LNCaP clone FGC (cell line): ENCODE results near the genes MDFI and TOMM6.

GRCh38 chr6:37829846-37830637, 10.5 kb downstream of the ZFAND3 start:
- RRBS, 2 experiments = no CpG with 5 or more reads among the region's 3 CpGs

GRCh38 chr6:38169747-38170855, 350.6 kb downstream of the ZFAND3 start:
- RRBS, 2 experiments = 28 to 33% methylated on average over 2 of the region's 31 CpGs

DNA sequence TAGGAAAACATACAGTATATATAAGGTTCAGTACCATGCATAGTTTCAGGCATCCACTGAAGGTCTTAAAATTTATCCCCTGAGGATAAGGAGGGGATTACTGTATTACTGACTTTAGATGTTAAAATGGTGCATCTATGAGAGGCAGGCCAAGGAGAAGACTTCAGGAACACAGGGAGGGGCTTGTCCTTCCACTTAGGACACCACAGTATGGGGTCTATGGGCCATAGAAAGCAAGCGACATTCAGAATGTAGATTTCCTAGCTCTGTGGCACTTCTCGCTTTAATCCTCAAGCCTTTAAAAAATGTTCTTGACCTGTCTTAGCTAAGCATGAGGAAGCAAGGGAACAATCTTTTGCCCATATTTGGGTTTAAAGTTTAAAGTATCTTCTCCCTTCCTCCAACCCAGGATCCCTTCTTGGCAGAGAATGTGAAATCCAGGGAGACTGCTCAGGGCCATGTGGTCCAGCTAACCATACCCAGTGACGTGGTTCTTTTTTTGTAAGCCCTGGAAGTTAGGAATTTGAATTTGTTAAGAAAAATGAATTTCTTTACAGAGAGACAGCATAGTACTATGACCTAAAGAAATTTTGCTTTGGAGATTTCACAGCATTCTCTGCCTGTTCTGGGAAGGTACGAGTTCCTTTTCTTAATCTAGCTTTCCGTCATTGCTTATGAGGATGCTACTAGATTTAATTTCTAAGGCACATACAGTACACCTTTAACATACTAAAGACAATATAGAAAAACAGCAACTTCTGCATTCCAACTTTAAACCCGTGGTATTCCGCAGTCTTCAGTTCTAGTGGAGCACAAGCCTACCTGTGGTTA, 289.9 kb downstream of the BTBD9 start:
- RRBS, 2 experiments = no CpG with 5 or more reads among the region's 7 CpGs

DNA sequence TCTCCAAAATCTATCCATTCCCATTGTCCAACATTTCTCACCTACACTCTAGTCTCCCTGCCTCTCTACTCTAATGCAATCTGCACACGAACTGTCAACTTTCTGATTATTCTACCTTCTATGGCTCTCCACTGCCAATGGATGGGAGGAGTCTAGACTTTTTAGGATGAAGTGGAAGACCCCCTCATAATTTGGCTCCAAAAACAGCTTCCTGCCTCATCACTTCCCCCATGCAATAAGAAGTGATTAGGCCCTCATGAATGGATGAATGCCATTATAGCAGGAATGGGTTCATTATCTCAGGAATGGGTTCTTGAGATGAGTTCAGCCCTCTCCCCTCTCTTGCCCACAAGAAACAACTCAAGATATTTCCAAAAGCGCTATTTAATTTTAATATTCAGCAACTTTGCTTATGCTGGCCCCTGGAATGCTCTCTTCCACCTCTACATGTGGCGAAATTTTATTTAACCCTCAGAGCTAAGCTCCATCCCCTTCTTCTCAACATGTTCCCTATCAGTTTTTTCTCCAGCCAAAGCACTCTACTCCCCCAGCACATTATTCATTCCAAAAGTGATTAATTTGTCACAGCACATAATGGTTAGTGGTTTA, 3.0 kb downstream of the BTBD9 start:
- RRBS, 2 experiments = no CpG with 5 or more reads among the region's 3 CpGs

DNA sequence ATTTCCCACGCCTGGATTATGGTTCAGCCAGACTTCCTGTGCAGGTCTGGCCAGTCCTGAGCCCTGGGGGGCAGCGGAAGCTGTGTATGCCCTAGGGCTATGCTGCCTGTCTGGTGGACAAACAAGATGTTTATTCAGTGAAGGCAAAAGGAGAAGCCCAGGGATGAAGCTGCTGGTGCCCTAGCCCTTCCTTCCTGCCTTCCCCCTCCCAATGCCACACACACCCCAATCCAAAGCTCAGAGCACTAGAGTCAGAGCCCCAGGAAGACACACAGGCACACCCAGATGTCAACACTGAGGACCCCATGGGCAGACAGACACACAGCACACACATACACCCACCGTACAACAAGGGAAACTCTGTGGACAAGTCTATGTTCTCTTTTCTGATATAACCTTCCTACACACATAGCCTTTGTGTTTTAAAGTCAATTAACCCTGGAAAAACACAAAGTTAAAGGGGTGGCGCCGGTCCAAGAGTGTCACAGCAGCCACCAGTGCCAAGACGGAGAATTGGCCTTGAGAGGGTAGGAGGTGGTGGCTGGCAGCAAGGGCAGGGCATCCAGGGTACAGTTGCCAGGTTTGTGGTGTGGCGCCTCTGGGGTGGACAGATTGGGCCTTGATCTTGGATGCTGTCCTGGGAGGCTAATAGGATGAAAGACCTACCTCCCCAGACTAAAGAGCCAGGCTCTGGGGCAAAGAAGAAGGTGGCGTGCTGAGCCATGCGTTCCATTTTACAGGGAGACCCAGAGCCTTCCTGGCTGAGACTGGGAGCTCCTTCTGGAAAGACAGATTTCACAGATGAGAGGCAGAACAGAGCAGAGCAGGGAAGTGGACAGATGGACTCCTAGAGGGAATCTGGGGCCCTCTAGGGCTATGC, 54.9 kb upstream of the SAYSD1 start:
- RRBS, 2 experiments = no CpG with 5 or more reads among the region's 9 CpGs

GRCh38 chr6:39231446-39232298, 2.4 kb upstream of the KCNK5 start:
- RRBS, 2 experiments = no CpG with 5 or more reads among the region's 9 CpGs

- RRBS, 2 experiments = no CpG with 5 or more reads among the region's 9 CpGs
Observed at GRCh38 chr6:39243859-39244225, 14.6 kb upstream of the KCNK5 start.

DNA sequence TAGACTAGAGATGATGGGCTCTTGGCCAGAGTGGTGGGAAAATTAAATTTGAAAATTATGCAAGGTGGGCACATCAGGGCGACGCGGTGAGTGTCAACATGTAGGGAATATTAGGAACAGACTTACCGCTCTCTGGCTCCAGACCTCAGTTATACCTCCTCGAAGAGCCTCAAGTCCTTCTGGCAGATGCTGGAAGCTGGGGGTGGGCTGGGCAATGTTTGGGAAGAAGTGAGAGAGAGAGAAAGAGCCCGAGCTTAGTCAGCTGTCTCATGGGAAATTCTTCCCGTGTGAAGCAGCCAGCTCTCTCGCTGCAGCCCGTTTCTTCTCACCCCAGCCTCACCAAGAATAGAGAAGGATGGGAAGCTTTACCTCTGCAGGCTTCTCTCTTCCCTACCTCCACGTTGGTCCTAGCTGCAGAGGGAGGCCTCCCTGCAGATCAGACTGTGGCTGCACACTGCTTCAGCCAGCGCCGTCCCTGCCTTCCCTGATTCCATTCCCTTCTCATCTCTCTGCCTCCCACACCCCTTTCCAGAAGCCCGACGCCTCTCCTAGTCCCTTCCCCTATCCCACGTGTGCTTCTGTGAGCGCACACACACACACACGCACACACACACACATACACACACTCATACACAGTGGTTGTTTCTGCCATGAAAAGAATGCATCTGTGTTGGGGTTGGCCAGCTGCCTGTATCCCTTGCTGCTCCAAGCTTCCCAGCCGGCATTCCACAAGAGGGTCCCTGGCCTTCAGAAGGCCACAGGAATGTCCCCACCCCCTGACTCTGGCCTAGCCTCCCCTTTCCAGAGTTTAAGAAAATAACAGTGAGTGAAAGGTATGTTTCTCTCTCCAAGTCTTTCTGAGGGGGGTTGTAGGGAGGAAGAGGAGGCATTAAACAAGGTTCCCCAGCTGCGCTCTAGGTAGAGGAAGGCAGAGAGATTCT, 51.9 kb downstream of the MOCS1 start:
- RRBS, 2 experiments = no CpG with 5 or more reads among the region's 19 CpGs

GRCh38 chr6:39932165-39932749, 2.0 kb downstream of the MOCS1 start:
- RRBS, 2 experiments = no CpG with 5 or more reads among the region's 7 CpGs

DNA sequence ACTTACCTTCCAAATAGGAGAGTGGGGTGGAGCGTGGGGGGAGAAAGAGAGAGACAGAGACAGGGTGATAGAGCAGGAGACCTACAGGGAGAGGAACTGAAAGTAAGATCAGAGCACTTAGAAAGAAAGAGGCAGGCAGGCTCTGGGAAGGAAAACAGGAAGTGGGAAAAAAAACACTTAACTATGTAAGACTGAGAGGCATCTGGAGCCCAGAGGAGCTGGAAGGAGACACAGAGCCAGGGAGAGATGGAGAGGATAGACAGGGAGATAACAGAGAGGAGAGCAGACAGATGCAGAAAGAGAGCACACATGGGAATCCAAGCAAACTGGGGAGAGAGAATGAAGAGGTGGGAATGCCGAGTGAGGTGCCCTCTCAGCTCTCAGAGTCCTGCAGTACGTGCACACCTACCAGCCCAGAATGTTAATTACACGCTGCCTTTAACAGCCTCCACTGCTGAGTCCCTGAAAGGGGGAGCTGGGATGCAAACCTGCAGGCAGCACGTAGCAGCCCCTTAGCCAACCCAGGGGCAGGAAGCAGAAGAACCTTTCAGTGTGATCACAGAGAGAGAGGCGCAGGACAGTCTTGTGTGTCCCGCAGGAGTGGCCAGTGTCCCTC, 132.6 kb upstream of the LRFN2 start:
- RRBS, 2 experiments = no CpG with 5 or more reads among the region's 7 CpGs

GRCh38 chr6:41071767-41072180, 382 bp downstream of the OARD1 start:
- RRBS, 2 experiments = no CpG with 5 or more reads among the region's 25 CpGs

DNA sequence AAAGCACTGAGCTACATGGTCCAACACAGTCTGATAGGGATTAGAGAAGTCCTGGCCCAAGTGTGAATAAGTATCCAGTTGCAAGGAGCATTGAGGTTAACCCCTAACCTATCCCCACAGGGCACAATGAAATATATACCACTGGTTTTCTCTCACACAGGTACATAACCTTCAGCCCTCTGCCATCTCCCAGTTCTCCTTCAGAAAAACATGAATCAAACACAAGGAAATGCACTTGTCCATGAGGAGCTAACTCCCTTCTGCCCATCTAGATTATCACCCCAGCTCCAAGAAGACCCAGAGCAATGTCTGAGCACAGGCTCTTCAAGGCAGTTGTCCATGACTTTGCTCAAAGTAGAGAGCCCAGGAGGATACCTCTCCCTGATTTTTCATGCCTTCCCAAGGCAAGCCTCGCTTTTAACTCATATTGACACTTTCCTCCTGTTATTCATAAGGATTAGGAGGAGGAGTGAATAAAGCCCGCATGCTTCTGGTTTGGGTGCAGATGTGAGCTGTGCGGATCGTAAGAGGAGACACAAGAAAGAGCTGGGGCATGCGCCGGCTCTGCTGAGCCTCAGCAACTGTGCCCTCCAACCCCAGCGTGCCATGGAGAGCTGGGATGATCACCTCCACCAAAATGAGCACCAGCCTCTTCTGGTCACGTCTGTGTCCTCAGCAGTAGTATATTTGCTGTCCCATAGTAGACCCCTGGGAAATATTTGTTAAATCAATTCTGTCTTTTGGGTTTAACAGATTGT, 806 bp downstream of the TREM1 start:
- RRBS, 2 experiments = no CpG with 5 or more reads among the region's 8 CpGs

- RRBS, 2 experiments = no CpG with 5 or more reads among the region's 22 CpGs
Observed at GRCh38 chr6:41536560-41537948, 9.1 kb upstream of the FOXP4 start.

GRCh38 chr6:41638069-41638942, at the start of gene MDFI:
TSS of gene MDFI (plus strand) at chr6:41638468.
- RRBS, 2 experiments = 69 to 75% methylated on average over 42 to 46 of the region's 82 CpGs

GRCh38 chr6:41683616-41684243, 45.5 kb downstream of the MDFI start:
- RRBS, 2 experiments = 3% methylated on average over 13 of the region's 32 CpGs

DNA sequence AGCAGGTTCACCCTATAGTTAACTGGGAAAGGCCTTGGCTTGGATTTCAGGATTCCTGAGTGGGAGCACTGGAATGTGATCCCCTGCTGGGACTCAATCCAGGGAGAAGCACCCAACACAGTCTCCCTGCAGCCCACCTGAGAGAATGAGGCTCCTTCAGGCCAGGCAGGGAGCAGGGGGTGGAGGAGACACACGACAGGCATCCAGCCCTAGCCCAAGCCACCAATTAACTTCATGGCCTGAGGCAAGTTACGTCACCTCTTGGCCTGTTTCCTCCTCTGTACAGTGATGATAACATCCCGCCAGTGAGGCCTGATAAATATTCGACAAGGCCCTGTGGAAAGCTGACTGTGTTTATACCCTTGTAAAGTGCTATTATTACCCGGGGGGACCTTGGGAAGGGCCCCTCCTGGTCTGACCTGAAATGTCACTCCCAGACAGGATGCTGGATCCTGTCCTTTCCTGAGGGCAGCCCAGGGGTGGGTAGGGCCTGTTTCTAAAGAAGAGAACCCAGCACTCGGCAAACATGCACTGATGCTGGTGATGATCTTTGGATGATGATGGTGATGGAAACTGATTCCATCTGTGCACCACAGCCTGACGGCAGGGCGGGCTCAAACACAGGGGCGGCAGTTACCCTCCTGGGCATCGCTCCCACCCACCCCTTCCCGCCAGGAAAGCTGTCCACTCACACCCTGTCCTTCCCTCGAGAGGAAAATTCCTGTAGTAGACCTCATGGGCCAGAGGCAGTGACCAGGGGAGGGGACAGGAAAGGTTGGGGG, 12.4 kb downstream of the FRS3 start:
- RRBS, 2 experiments = no CpG with 5 or more reads among the region's 12 CpGs

DNA sequence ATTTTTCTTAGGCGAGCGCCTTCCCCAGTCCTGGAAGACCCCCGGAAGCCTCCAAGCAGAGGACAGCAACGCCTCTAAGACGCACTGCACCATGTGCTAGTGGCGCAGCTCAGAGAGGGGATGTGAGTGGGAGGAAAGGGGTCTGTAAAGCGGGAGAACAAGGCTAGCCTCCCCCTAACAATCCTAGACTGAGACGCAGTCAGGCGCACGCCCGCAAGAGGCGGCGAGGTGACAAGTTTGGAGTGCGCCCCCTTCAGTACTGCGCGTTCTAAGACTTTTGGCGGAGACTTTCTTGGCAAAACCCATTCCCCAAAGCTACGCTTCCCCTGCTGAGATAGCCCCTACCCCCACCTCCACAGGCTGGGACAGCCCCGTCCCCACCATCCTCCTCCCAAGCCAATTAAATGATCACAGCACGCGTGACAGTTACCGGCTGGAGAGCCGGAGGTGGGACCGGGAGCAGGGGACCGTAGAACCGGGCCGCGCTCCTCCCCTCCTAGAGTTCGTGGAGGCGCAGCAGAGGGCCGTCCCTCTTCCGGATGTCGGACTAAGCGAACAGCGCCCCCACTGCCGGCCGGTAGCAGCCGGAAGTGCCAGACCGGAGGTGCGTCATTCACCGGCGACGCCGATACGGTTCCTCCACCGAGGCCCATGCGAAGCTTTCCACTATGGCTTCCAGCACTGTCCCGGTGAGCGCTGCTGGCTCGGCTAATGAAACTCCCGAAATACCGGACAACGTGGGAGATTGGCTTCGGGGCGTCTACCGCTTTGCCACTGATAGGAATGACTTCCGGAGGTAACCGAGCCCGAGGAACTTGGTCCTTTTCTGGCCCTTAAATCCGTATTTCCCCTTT, at the start of gene TOMM6:
Gene TOMM6 (plus strand): TSS at position 665 of the 854 bp plus-strand sequence.
- RRBS, 2 experiments = under 1 to 1% methylated on average over 21 of the region's 60 CpGs

DNA sequence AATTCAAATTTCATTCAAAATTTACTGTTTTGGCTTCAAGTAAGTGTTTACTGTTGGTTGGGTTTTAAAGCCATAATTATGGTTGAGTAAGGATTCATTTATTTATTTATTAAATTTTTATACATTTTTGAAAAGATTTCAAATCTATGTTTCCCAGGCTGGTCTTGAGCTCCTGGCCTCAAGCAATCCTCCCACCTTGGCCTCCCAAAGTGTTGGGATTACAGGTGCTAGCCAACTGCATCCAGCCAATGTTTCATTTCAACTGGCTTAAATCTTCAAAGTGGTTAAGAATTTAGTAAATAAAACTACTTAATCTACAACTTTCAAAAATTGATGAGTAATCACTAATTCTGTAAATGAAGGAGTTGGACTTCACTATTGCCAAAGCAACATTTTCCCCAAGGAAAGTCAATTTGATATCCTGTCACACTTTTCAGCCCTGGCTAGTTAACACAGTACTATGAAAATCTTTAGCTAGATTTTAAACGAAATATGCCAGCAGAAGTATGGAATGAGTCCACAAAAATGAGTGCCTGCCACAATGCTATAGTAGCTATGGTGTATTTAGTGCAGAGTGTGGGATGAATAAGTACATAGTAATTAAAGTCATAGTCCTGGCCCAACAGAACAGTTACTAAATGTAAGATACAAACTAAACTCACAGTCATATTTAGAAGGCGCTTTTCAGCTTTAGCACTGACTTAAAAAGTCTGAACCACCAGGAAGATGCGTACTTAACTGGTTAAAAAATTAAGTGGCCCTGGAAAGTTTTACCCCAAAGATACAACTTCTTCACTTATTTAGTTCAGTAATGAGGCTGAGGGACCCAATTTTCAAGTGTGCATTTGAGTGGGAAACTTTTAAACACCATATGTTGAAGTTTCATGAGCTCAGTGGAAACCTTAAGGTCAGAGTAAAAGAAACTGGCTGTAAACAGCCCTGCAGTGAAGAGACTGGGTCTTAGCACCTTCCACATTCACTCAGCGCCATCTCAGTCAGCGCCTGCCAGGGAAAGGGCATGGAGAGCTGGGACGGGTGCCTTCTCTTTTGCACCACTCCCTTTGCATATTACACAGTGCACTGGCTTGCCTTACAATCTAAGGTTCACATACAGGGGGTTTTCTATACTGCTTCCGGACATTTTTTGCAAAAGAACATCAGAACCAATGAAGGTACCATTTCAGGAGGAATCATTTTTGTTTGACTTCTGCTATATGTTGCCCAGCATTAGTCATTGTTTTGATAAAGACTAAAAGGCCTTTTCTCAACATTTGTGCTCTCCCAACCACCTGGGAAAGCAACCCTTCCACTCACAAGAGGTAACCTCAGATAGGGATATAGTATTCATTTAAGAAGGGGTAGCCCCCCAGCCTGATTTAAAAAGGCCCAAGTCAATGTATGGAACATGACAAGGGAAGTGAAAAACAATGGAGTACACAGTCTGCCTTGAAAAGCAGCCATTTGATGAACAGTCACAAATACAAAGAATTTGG, 4.2 kb downstream of the TOMM6 start:
- RRBS, 2 experiments = no CpG with 5 or more reads among the region's 7 CpGs

DNA sequence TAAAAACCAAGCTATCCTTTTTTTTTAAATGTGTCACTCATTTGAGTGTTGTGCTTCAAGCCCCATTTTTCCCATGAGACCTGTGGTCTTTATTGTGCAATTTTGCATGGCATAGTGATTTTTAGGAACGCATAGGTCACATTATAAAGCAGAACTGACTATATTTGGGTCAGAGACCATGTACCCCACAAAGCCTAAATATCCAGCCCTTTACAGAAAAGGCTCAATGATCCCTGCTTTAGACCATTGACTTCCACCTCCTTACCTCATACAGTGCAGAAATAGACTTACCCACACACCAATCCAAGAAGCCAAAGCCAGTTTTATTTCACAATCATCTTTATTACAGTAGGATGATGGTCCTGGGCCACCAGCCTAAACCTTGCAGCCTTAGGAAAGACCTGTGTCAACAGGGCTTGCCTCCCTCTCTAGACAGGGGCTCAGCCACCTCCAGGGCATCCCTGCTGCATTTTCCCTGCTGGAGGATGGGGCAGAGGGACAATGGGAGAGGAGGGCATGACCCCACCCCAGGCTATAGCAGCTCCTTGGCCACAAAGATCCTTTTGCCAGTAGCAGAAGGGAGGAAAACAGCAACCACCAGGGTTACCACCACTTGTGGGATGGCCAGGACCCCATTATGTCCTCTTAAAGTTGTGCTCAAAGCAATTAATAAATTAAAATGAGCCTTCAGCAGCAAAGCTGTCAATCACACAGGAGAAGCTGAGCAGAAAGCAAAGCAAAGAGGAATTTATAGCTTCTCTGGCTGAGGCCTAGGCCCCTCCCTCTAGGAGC, 6.8 kb downstream of the CCND3 start:
- RRBS, 2 experiments = no CpG with 5 or more reads among the region's 1 CpG

- RRBS, 2 experiments = no CpG with 5 or more reads among the region's 3 CpGs
Observed at GRCh38 chr6:41963887-41964972, 22.6 kb upstream of the CCND3 start.